SK-N-SH (cell line): ENCODE data around the gene ZWILCH.

- RRBS, result 18% methylated on average over 20 of the region's 41 CpGs
CAGE:
- cytosol, long polyA plus RNA, result no peak
- long polyA plus RNA, result no peak
- nucleus, long polyA plus RNA, result no peak
These were observed 1.8 kb downstream of the MEGF11 start for GRCh38 chr15:66251666-66252325.

DNA sequence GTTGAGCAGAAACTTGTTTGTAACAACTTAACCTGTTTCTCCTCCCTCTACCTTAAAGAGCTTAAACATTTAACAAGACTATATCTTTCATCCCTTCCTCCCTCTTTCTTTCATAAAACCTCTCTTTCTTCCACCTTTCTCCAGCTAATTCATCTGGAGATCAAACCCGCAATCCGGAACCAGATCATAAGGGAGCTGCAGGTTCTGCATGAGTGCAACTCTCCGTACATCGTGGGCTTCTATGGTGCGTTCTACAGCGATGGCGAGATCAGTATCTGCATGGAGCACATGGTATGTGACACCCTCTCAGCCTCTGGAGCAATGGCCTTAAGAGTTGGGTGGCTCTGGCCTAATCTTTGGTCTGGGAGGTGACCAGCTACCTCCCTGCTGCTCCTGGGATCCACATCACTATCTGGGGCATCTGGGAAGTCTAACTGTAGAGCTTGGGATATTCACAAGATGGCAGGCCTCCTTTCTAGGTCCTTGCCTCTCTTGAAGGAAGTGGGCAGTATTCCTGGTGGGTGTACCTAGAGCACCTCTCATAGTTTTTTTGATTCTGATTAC is 50.0 kb downstream of the MAP2K1 start:
- RRBS, result no CpG with 5 or more reads among the region's 7 CpGs
CAGE:
- cytosol, long polyA plus RNA, result no peak
- long polyA plus RNA, result no peak
- nucleus, long polyA plus RNA, result no peak

DNA sequence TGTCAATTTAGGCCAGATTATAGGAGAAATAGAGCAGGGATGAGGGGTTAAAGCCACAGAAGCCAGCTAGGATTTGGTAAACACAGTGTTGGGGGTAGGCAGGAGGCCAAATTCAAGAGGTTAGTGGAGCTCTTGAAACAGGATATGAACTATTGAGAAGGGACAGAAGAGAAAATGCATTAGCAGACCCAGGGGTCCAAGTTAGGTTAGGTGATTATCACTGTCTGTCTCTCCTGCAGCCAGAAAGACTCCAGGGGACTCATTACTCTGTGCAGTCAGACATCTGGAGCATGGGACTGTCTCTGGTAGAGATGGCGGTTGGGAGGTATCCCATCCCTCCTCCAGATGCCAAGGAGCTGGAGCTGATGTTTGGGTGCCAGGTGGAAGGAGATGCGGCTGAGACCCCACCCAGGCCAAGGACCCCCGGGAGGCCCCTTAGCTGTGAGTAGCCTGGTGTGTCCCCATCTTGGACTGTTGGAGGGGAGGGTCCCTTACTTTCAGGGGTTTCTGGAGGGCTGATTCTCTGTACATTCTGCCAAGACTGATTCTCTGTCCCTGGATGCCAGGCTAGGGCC is 12.7 kb downstream of the SNAPC5 start:
- RRBS, result no CpG with 5 or more reads among the region's 3 CpGs
CAGE:
- cytosol, long polyA plus RNA, result no peak
- long polyA plus RNA, result no peak
- nucleus, long polyA plus RNA, result no peak

DNA sequence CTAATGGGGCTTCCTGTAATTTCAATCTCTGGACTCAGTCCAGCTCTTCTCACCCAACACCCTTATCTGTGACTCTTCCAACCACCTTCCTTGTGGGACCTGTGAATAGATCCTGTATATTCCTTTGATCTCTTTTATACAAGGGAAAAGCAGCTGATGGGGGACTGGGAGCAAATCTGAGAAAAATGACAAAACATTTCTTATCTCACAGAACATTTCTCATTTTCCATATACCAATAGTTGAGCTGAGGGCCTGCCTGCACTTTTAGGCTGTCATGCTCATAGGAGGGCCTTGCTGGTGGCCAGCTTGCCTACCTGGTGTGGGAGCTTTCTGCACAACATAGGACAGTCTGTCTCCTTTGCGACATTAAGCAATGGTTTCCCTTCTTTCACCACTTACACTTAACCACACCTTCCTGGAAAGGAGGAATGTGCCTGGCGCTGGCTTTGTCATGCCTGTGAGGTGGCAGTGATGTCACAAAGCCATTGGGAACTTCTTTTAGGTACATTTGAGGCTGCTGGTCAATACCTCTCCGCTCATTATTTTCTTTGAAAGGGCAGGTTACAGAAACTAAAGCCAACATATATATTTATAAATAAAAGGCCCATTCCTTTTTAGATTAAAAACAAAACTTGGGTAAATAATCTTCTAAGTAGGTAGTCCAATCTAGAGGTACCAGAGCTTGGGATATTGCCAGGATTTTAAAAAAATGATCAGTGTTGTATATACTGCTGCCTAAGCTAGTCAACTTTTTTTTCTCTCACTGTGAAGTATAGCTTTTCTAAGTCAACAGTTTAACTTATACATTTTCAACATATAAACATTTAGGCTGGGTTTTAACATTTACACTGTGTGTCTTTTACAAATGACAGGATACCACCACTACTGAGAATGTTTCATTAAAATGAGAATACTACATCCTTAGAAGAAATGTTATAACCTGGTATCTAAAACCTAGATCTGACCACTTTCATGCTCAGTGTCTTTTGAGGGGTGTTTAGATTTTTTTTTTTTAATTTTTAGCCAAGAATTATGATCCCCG is 5.6 kb downstream of the SNAPC5 start:
- RRBS, result no CpG with 5 or more reads among the region's 4 CpGs
CAGE:
- cytosol, long polyA plus RNA, result no peak
- long polyA plus RNA, result no peak
- nucleus, long polyA plus RNA, result no peak

DNA sequence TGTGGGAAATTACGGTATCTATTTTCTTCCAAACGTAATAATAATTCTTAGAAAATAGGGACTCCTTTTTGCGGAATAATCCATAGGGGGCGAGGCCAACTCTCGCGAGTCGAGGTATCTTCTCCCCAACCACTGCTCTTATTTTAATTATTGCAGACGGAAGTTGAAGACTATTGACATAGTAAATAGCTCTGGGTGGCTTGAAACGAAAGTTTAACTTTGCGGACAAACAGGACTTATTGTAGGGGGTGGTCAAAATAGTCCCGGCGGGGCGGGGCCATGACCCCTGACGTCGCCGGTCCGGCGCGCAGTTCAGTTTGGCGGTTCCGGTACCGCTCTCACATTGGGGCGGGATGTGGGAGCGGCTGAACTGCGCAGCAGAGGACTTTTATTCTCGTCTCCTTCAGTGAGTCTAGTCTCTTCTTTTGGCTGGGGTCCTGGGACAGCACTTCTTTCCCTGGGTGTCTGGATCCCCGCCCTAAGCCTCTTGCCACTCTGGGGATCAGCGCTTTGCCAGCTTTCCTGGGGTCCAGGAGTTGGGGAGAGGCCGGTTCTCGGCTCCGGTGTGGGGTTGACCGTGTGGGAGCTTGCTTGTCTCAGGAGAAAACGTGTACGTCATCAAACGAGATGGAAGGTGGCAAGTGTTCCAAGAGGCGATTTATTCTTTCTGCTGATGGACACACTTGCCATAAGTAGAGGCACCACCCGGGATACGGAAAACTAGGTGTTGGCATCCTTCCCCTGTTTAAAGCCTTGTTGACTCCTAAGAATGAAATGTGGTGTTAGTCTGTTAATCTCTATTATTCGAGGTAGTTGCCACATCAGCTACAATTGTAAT is at the start of gene ZWILCH:
Gene ZWILCH, plus strand, starts transcription at position 341 of the 838 bp plus-strand sequence.
- RRBS, result no CpG with 5 or more reads among the region's 39 CpGs
CAGE:
- cytosol, long polyA plus RNA, result start-site peak on the plus strand centred at position 239 of the sequence, 241 bp wide, 414 and 456 reads in 2 replicates
- long polyA plus RNA, result start-site peak on the plus strand centred at position 165 of the sequence, 39 bp wide, 29 and 46 reads in 2 replicates; start-site peak on the plus strand centred at position 309 of the sequence, 80 bp wide, 520 and 208 reads in 2 replicates
- nucleus, long polyA plus RNA, result no peak

DNA sequence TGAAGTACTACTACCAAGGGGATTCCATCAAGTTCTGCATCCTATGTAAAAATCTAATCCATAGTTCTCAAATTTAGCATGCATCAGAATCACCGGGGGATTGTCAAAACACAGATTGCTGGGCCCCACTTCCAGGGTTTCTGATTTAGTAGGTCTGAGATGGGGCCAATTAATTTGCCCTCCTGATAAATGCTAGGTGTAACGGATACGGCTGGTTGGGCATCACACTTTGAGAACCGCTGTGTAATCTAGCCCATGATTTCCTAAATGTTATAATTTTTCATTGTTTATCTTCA is 725 bp downstream of the ZWILCH start:
- RRBS, result no CpG with 5 or more reads among the region's 4 CpGs
CAGE:
- cytosol, long polyA plus RNA, result no peak
- long polyA plus RNA, result no peak
- nucleus, long polyA plus RNA, result no peak

DNA sequence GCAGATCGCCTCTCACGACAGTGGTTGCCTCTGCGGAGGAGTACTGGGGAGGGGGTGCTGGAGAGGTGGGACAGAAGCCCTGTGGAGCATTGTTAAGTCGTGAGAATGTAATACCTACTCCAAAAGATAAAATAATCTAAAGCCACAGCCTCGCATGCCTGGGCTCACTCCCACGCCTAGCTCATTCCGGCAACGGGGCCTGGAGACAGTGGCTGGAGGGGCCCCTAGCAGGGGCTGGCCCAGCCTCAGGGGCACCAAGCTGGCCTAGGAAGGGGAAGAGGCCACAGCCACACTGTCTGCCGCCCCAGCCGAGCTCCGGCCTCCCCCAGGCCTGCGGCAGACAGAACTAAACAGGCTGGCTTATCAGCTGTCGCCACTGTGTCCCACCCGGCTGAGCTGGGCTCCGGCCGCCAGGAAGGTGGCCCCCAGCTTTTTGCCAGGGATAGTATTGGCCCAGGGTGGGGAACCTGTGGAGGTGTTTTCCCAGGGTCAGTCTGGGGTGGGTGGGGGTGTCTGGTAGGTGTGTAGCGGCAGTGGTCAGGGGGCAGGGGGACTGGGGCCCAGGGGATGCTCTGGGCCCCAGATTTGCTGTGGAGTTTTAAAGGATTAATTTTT is 65.2 kb upstream of the LCTL start:
- RRBS, result 73% methylated on average over 6 of the region's 17 CpGs
CAGE:
- cytosol, long polyA plus RNA, result no peak
- long polyA plus RNA, result no peak
- nucleus, long polyA plus RNA, result no peak

DNA sequence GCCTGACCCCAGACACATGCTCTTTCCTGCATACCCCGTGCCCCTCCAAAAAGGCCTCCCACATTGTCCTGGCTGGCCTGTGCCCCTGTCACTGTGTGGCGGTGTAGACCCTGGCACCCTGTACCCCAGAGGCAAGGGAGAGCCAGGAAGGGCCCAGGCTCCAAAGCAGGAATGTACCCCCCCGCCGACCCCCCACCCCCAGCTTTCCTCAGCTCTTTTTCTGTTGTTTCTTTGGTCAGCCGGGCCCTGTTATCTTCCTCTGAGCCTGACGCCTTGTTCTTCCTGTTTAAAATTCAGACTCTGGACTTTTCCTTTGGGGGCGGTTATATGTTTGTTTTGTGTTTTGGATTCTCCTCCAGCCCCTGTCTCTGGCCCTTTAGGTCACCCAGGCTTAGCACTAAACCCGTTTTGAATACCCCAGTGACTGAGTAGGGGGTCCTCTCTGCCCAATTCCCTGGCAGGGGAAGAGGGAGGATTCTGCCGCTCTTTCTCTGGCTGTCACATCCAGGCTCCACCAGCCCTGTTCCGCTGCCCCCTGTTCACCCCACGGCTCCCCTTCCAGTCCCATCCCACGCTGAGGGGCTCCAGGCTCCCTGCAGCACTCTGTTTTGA is 57.6 kb upstream of the SMAD6 start:
- RRBS, result no CpG with 5 or more reads among the region's 12 CpGs
CAGE:
- cytosol, long polyA plus RNA, result no peak
- long polyA plus RNA, result no peak
- nucleus, long polyA plus RNA, result no peak

GRCh38 chr15:66656733-66657462 is 45.1 kb upstream of the SMAD6 start:
- RRBS, result no CpG with 5 or more reads among the region's 10 CpGs
CAGE:
- cytosol, long polyA plus RNA, result no peak
- long polyA plus RNA, result no peak
- nucleus, long polyA plus RNA, result no peak

DNA sequence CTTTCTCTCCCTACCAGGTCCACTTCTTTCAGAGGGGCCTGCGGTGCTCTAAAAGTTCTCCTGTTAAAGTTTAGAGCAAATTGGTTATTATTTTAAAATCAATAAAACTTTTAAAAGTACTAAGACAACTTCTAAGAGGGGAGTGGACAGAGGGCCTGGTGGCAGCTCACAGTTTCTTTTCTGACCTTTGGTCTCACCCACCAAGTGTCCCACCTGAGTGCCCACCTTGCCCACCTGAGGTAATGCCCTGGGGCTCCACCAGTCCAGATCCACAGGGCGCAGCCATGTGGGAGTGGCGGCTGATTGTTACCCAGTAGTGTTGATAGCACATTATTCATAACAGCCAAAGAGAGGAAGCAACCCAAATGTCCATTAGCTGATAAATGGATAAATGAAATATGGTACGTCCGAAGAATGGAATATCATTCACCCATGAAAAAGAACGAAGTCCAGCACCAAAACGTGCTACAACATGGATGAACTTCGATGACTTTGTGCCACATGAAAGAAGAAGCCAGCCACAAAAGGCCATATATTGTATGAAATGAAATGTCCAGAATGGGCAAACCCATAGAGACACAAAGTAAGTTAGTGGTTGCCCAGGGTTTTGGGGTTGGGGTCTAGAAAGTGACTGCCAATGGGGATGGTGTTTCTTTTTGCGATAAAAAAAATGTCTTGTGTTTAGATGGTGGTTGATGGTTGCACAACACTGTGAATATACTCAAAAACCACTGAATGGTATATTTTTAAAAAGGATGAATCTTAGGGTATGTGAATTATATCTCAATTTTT is 6.3 kb downstream of the SMAD6 start:
- RRBS, result no CpG with 5 or more reads among the region's 9 CpGs
CAGE:
- cytosol, long polyA plus RNA, result no peak
- long polyA plus RNA, result no peak
- nucleus, long polyA plus RNA, result no peak

DNA sequence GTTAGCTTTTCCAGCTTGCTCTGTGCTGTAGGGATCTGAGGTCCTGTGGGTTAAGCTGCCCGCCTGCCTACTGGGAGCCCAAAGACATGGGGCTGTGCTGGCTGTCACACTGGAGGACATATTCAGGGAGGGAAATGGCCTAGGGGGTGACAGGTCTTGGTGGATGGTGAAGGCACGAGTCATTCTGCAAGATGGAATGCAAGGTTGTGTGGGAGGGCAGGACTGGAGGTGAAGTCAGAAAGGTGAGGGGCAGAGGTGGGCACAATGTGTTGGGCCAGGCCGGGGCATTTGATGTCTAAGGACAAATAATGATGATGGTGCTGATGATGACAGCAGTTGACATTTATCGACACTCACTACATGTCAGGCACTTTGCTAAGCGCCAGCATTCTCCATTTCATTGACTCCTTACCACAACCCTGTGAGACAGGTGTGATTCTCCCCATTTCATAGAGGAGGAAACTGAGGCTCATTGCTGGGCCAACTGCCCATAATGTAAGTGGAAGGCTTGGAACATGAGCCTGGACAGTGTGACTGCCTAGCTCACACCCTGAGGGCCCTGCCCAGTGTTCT is 16.7 kb downstream of the SMAD6 start:
- RRBS, result no CpG with 5 or more reads among the region's 5 CpGs
CAGE:
- cytosol, long polyA plus RNA, result no peak
- long polyA plus RNA, result no peak
- nucleus, long polyA plus RNA, result no peak

- RRBS, result no CpG with 5 or more reads among the region's 12 CpGs
CAGE:
- cytosol, long polyA plus RNA, result no peak
- long polyA plus RNA, result no peak
- nucleus, long polyA plus RNA, result no peak
These were observed 78.1 kb downstream of the SMAD6 start for GRCh38 chr15:66780074-66780663.

DNA sequence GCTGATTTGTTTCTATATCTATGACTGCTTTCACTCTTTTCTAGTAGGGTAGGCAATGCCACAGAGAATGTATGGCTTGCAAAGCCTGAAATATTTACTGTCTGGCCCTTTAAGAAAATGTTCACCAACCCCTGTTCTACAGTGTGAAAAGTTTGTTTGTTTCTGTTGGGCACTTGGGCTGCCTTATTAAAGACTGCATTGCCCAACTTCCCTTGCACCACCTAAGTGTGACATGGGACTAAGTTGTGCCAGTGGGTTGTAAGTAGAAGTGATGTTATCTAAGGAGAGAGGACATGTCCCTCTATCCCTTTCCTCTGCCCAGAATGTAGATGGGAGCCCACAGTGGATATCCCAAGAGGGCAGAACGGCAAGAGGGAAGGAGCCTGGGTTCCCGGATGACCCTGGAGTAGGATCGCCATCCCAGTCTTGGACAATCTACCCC is 138.6 kb downstream of the SMAD6 start:
- RRBS, result no CpG with 5 or more reads among the region's 3 CpGs
CAGE:
- cytosol, long polyA plus RNA, result no peak
- long polyA plus RNA, result no peak
- nucleus, long polyA plus RNA, result no peak

DNA sequence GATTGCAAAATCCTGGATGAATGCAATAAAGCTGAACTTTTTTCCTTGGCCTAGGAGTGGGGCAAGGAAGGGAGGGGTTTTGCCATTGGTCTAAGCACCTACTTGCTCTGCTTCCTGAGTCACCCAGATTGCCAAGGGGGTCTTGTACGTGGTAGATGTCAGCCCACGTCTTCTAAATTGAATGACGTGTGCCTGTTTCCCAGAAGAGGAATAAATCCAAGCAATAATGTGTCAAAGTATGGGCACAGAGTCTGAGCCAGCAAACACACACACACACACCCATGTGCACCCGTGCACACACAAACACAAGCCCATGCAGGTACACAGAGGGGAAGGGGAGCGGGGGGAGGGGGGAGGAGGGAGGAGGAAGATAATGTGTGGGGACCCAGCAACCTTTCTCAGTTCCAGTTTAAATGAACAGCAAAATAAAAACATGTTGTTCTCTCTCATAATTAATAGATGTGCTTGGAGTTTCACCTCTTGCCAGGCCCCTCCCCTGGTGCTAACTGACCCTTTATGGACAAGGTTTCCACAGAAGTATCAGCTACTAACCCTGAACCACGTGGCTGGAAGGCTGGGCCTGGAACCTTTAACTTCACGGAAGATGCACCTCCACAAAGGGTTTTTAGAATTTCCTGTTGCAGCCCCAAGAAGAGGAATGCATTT is 15.1 kb upstream of the SMAD3 start:
- RRBS, result no CpG with 5 or more reads among the region's 7 CpGs
CAGE:
- cytosol, long polyA plus RNA, result no peak
- long polyA plus RNA, result no peak
- nucleus, long polyA plus RNA, result no peak

GRCh38 chr15:67091113-67092314 is 26.1 kb downstream of the SMAD3 start:
- RRBS, result 0% methylated on average over 2 of the region's 14 CpGs
CAGE:
- cytosol, long polyA plus RNA, result no peak
- long polyA plus RNA, result no peak
- nucleus, long polyA plus RNA, result no peak

- RRBS, result no CpG with 5 or more reads among the region's 11 CpGs
CAGE:
- cytosol, long polyA plus RNA, result no peak
- long polyA plus RNA, result no peak
- nucleus, long polyA plus RNA, result no peak
These were observed 52.6 kb downstream of the SMAD3 start for GRCh38 chr15:67117884-67118425.

DNA sequence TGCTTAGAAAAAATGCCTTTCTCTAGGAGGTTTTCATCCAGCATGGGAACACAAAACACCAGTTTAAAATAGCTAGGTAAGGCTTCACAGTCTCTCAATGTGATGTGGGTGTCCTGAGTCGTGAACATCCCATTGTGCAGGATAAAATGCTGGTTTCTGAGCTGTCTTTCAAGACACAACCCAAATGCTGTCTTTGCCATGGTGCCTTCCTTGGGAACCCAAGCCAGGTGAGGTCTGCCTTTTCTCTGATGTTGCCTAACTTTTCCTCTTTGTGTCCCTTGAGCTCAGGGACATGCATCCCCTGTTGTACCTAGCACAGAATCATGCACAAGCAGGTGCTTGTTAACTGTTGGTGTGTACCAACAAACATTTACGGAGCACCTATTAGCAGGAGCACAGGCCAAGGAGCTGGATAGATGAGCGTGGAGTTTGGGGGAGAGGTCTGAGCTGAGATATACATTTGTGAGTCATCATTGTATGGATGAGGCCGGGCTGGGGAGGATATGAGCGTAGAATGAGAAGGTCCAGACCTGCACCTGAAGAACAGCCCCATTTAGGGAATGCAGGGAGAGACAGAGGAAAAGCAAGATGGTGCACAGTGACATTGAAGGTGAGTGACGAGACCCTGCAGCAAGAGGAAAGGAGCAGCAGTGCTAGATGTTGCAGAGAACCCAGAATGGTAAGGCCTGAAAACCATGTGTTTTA is 53.3 kb downstream of the SMAD3 start:
- RRBS, result no CpG with 5 or more reads among the region's 6 CpGs
CAGE:
- cytosol, long polyA plus RNA, result no peak
- long polyA plus RNA, result no peak
- nucleus, long polyA plus RNA, result no peak

- RRBS, result no CpG with 5 or more reads among the region's 10 CpGs
CAGE:
- cytosol, long polyA plus RNA, result no peak
- long polyA plus RNA, result no peak
- nucleus, long polyA plus RNA, result no peak
These were observed 65.5 kb downstream of the SMAD3 start for GRCh38 chr15:67130829-67131373.

DNA sequence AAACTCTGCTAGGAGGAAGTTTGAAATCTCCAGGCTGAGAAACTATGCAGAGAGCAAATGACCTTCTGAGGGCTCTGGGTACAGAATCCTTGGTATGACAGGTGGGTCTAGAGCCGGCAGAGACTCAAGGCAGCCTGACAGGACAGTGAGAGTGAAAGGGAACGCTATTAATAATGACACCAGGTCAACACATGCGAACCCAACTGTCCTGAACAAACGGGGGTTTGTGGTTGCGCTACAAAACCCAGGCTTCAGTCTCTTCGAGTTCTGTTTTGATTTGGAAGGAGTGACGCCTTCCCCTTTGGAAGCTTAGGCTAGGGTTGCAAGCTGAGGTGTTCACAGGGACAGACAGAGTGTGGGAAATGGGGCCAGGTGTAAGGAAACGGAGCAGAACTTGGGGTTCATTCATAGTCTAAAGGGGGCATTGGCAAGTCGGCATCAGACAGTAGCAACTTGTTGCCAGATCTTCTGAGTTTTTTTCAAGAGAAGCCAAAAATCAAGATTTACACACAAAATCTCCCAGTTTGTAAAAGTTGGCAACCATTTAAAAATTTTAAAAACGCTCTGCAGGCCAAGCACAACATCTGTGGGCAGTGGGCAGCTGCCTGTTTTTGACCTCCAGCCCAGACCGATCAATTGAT is 75.2 kb downstream of the SMAD3 start:
- RRBS, result no CpG with 5 or more reads among the region's 11 CpGs
CAGE:
- cytosol, long polyA plus RNA, result no peak
- long polyA plus RNA, result no peak
- nucleus, long polyA plus RNA, result no peak

DNA sequence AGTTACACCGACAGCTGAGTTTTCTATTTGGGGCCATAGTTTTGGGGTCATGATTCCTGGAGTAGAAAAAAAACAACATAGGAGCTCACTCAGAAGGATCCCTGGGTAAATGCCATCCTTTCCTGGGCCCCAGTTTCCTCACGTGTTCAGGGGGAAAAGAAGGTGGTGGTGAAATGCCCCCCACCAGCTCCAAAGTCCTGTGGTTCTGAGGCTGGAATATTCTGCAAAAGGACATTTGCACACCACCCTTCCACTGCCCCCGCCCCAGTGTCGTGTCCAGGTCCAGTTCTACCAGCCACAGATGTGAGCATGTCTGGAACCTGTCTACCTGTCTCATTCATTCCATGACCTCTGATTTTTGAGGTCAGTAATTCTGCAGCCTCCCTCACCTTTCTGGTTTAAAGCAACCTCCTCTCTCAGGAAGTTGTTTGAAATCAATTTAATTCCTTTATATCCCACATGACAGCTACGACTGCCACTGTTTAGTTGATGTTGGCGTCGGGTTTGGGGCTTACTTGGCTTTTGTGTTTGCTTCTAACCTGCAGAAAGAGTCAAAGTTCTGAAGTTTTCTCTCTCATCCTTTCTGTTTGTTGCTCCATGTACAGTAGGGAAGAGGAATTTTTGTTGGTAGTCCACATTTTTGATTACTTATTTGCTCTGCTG is 82.1 kb downstream of the SMAD3 start:
- RRBS, result no CpG with 5 or more reads among the region's 7 CpGs
CAGE:
- cytosol, long polyA plus RNA, result no peak
- long polyA plus RNA, result no peak
- nucleus, long polyA plus RNA, result no peak